Tibial artery (tissue), 1 donor: ENCODE measurements around the gene DIP2C.

- PRO-cap: no peak
Measured at GRCh38 chr10:383746-384474, 248.7 kb downstream of the ZMYND11 start.

DNA sequence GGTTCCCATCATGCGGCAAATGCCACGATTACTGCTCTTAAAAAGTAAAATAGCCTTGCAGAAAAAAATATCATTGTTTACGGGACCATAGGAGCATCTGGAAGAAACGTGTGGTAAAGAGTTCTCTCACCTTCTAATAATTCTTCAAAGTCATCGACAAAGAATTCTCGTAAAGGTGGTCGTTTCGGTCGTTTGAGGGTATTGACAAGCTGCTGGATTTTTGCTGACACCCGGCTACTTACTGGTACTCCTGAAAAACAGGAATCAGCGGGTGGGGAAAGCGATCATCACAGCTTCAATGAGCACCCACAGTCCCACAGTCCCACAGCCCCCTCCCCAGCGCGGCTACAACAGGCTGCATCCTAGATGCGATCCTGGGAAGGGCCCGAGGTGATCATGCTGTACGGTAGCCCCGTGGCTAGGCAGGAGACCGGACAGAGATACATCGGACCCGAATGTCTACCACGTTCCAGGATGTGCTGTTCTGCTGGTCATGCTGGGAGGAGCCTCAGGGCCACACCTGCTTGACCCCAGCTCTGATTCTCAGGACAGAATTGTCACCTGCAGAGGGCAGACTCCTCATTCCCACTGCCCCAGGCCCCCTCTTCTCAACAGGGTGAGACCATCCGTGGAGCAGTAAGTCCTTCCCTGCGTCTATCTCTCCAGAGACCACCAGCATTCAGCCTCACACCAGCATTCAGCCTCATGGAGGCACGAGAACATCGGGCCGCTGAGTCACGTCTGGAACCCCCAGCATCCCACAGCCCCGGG lies 273.6 kb downstream of the DIP2C start:
- PRO-cap: no peak

- PRO-cap: no peak
Measured at GRCh38 chr10:444147-445087, 245.1 kb downstream of the DIP2C start.

- PRO-cap: bidirectional peak, plus-strand start at chr10:625395, minus-strand start at chr10:625262; bidirectional peak, plus-strand start at chr10:625668, minus-strand start at chr10:625645
Measured at GRCh38 chr10:624910-625852, 64.3 kb downstream of the DIP2C start.

DNA sequence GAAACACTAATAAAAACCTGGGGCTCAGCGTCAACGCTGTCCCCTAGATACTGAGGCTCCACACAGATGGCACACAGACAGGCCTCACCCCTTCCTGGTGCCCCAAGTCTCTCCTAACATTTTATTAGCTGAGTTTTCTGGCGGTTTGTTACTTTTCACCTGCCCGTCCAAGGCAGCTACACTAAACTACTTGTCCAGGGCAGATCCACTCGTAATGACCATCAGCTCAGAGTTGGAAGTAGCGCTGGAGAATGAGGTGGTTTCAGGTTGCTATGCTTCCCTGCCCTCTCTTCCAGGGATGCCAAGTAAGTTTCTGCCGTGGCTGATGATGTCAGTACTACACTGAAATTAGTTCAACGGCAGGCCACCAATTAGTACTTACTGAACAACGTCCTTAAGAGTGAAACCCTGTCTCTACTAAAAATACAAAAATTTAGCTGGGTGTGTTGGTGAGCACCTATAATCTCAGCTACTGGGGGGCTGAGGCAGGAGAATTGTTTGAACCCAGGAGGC lies 55.2 kb downstream of the DIP2C start:
- PRO-cap: no peak

DNA sequence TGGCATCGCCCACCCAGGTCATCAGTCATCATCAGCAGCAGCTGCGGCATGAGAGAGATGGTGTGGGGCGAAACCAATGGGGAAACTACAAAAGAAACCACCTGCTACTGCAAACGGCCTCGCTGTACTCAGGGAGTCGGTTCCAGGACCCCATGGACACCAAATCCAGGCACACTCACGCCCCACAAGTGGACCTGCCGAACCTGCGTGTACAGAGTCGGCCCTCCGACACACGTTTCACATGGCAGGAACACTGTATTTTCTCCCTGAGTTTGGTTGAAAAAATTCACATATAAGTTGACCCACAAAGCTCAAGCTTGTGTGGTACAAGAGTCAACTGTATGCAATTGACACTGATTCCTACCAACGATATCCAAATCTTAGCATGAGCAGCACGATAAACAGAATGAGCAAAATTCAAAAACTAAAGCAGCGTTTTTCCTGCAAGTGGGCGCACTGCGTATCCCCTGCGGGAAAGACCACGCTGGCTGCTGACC lies 37.7 kb downstream of the DIP2C start:
- PRO-cap: no peak

- PRO-cap: bidirectional peak, plus-strand start at chr10:690094, minus-strand start at chr10:689749
Measured at GRCh38 chr10:689324-690409, at the start of gene DIP2C. Gene DIP2C, minus strand, starts transcription at chr10:689668.

DNA sequence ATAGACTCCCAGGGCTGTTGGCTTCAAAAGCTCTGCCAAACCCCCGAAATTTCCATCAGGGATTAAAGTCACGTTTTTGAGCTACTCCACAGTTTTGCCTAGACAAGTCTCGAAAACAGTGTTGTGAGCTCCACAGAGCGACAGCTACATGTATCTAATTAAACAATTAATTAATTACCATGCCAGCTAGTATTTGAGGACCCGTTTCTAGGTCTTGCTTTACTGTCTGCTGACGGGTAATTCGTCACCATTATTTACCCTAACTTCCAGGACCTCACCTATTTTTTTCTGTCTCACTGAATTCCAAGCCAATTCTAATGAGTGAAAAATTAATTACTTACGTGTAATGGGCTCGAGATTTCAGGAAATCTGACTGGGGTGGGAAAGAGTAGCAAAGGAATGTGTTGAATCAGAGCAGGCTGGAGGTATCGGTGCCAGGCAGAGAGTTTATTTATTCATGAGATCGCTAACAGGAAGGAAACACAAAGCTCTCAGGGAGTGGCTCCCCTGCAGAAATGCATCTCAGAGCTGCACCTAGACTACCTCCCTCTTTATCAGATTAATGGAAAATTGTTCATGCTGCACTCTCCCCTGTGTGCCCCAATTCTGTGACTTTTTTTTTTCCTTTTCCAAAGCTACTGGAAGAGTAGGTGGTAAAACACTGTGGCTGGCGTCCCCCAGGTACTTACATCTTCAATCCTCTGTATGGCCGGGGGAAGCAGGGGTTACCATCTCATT lies 4.0 kb upstream of the DIP2C start:
- PRO-cap: no peak

- PRO-cap: no peak
Measured at GRCh38 chr10:806172-807104, 117.0 kb upstream of the DIP2C start.

GRCh38 chr10:854223-854690 lies 77.2 kb downstream of the LARP4B start:
- PRO-cap: no peak

DNA sequence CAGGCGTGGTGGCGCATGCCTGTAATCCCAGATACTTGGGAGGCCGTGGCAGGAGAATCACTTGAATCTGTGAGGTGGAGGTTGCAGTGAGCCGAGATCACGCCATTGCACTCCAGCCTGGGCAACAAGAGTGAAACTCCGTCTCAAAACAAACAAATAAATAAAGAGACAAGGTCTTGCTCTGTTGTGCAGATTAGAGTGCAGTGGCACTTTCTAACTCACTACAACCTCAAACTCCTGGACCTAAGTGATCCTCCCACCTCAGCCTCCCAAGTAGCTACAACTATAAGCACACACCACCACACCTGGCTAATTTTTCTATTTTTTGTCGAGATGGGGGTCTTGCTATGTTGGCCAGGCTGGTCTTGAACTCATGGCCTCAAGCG lies 15.0 kb downstream of the LARP4B start:
- PRO-cap: no peak

DNA sequence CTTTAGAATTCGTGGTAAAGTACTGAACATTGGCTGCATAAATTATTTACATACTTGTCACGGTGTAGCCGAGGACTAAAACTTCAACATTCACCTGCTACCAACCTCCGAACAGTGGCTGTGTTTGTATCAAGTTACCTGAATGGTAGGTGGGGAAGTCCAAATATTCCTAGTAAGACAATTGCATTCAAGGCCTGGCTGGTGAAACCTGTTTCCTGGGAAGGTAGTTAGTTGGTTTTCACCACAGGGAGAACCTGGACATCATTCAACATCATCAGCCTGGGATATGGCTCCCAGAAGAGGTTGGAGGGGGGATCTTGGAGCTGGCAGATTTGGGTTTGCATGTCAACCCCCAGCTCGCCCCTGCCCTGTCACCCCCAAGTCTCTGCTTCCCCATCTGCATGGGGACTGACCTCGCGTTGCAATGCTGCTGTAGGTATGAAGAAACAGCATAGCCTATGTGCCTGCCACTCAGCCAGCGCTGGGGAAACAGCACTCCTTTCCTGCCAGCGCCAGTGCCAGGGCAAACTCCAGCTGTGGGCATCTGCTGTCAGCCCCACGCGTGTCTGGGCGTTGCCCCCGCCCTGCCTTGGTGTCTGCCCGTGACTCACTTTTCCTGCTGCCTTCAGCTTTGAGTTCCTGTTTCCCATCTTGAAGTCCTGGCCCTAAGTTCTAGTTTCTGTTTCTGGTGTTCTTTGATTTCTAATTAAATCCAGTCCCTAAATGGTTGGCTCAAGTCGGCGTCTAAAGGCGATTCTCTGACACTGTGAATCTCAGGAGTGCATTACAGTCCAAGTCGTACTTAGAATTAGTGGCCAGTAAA lies 12.8 kb upstream of the LARP4B start:
- PRO-cap: no peak

DNA sequence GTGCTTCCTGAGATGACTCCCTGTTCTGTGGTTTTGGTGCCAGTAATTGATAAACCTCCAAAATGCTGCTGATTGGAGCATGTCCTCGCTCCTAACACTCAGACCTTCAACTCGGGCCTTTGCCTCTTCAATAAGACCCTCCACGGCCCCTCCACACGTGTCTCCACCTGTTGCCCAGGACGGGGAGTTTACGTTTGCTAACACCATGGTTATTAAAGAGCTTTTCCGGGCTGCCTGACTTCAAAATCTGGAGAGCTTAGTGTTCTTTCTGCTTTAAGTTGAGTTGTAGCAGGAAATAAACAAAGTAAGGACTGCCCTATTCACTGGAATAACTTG lies 23.9 kb upstream of the LARP4B start:
- PRO-cap: no peak

- PRO-cap: no peak
Measured at GRCh38 chr10:985431-986008, 2.7 kb upstream of the GTPBP4 start.

DNA sequence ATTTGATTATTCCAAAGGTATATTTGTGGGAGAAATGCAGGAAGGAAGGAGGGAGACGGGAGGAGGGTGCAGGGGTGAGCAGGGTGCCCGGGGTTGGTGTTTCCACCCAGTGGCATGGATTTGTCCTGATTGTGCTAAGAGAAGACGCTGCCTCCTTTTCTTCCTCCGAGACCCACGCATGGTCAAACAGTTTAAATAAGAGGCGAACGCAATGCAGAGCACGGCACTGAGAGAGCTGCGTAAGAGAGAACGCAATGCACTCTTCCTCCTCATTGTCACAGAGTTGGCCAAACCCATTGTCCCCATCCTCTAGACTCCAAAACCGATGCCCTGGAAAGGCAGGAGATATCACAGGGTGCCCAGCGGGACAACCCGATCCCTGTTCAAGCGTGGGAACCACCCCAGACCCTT lies 187.9 kb downstream of the ADARB2 start:
- PRO-cap: no peak

- PRO-cap: no peak
Measured at GRCh38 chr10:3002653-3003101, 64.7 kb upstream of the PFKP start.

GRCh38 chr10:3054349-3054836 lies 13.0 kb upstream of the PFKP start:
- PRO-cap: unidirectional peak, plus-strand start at chr10:3054673

DNA sequence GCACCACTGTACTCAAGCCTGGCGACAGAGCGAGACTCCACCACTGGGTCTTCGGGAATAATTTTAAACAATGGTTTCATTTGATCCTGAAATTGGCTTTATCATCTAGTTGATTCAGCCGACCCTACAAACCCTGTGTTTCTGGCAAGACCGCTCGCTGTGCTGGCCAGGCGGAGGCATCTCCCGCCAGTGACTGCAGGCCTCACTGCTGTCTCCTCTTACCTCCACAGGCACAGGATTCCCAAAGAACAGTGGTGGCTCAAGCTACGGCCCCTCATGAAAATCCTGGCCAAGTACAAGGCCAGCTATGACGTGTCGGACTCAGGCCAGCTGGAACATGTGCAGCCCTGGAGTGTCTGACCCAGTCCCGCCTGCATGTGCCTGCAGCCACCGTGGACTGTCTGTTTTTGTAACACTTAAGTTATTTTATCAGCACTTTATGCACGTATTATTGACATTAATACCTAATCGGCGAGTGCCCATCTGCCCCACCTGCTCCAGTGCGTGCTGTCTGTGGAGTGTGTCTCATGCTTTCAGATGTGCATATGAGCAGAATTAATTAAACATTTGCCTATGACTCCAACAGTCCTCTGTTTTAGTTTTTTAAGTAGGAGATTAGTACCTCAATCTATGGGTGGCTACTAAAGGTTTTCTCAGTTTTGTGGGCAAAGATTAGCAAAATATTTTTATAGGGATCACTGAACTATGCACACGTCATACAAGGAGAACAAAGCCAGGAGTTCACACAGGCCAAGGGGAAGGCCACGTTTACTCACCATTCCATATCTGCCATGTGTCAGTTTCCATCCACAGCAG lies 36.2 kb downstream of the PITRM1 start:
- PRO-cap: no peak

GRCh38 chr10:3147453-3147911 lies 25.1 kb downstream of the PITRM1 start:
- PRO-cap: no peak

DNA sequence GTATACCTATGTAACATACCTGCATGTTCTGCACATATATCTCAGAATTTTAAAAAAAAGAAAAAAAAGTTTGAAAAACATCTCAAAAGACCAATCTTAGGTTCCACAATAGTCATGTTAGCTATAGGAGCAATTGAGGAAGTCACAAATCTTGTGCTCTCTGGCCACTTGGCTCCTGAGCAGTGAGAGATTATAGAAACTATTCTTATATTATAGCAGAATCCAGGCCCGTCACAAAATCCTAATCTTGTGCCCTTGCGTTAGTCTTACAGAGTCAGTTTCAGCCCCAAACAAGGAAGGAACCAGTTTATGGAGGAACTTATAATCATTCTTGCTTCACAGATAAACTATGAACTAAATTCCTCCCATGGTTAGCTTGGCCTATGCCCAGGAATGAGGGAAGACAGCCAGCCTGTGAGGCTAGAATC lies 199.6 kb upstream of the PITRM1 start:
- PRO-cap: unidirectional peak, minus-strand start at position 184 of the sequence